Islet of Langerhans (tissue), 1 donor: ENCODE measurements around the gene CHST15.

- RRBS, result 4% methylated on average over 15 of the region's 44 CpGs
Measured at GRCh38 chr10:123972391-123973072, 80.9 kb upstream of the CPXM2 start.

GRCh38 chr10:124084168-124084607 is 9.2 kb downstream of the CHST15 start:
- RRBS, result no CpG with 5 or more reads among the region's 7 CpGs

DNA sequence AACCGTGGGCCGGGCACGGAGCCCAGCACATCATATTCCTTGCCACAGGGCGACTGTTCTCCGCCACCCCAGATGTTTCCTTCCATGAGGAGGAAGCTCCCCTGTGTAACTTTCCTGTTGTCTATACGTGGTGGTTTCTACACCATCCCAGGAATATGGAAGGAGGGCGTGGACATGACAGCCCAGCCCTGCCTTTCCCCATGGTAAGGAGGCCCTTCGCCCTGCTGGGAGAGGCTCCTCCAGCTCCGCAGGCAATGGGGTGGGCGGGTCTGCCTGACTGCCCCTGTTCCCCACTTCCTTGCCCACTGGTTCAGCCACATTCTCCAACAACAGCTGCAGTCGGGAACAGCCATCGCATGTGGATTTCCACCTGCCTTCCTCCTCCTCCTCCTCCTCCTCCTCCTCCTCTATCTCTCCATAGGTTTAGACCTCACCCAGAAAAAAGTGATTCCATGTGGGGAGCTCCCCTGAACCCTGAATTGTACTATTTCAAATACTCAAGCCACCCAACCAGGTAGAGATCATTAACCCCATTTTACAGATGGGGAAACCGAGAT is 7.0 kb downstream of the CHST15 start:
- RRBS, result no CpG with 5 or more reads among the region's 13 CpGs

DNA sequence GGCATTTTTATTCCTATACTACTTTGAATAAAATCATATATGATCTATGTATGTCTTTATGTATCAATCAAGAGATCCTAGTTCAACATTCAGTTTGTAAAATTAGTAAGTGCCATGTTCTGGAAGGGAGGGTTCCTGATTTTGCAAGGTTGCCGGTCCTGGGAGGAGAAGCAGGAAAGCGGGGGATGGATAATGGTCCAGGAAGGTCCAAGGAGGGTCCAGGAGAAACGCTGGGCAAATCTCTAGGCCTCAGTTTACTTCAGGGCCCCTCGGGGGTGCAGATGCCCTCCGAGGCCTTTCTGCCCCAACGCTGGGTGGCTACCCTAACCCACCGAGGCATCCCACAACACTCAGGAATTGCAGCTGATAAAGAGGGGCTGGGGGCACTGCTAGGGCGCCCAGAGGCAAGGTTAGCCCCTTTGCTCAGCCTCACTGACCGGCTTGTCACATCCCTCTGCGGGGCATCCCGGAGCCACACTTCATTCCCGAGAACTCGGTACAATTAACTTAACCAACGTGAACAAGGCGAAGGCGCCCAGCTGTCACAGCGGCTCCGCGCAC is 2.1 kb downstream of the CHST15 start:
- RRBS, result no CpG with 5 or more reads among the region's 19 CpGs

DNA sequence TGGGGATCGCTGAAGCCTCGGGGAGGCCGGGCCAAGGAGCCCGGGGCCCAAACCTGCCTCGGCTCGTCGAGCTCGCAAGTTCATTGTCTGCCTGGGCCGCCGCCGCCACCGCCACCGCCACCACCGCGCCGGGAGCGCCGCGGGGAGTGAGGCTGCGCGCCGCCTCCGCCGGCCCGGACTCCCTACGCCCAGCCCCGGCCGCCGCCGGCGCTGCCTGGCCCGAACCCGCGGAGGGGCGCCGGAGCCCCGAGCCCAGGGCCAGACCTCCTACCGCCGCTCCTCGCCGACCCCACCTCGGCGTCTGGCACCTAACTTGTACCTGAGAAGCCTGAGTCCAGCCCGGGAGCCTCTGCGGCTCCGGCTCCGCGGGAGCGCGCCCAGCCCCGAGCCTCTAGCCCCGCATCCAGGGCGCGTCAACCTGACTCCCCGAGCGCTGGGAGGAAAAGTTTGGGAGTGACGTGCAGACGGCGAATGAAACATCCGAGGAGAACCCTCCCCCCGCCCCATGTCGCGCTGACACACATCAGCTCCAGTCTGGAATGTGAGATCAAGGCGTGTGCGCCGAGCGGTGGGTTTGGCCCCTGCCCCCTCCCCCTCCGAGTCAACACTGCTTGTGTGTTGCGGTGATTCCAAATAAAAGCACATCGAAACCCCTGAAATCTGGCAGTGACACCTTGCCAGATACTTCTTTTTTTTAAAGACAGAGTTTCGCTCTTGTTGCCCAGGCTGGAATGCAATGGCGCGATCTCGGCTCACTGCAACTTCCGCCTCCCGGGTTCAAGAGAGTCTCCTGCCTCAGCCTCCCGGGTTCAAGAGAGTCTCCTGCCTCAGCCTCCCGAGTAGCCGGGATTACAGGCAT is at the start of gene CHST15:
CHST15 (minus strand) TSS at position 449 of the 859 bp plus-strand sequence.
- RRBS, result 4% methylated on average over 21 of the region's 79 CpGs

- RRBS, result no CpG with 5 or more reads among the region's 14 CpGs
Measured at GRCh38 chr10:124119699-124120361, 26.4 kb upstream of the CHST15 start.

- RRBS, result no CpG with 5 or more reads among the region's 25 CpGs
Measured at GRCh38 chr10:124354744-124355576, 63.8 kb downstream of the OAT start.

- RRBS, result no CpG with 5 or more reads among the region's 13 CpGs
Measured at GRCh38 chr10:124470536-124471435, 9.2 kb downstream of the LHPP start.

DNA sequence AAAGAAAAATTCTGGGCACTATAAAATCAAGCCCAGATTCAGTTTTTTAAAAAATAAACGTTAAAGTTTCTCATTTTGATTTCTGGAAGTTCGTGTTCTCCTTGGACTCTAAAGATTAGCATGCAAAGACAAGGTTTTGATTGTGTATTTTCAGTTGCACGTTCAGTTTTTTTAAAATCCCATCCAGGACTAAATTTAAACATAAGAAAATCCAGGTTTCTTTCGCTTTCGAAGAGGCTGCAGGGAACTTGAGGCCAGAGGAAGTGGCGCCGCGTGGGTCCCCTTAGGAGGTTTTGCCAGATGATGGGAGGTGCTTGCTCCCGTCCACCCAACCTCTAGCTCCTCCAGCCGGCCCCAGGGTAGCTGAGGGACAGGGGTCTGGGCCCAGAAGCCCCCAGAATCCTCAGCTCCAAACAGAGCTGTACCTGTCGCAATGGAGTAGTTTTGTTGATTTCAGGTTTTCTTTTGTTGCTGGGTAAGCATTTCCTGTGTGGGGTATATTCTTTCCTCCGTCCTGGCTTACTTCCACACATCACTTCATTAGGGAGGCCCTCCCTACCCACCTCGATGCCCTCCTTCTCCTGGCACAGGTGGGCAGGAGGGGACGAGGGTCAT is 32.4 kb downstream of the LHPP start:
- RRBS, result no CpG with 5 or more reads among the region's 14 CpGs

DNA sequence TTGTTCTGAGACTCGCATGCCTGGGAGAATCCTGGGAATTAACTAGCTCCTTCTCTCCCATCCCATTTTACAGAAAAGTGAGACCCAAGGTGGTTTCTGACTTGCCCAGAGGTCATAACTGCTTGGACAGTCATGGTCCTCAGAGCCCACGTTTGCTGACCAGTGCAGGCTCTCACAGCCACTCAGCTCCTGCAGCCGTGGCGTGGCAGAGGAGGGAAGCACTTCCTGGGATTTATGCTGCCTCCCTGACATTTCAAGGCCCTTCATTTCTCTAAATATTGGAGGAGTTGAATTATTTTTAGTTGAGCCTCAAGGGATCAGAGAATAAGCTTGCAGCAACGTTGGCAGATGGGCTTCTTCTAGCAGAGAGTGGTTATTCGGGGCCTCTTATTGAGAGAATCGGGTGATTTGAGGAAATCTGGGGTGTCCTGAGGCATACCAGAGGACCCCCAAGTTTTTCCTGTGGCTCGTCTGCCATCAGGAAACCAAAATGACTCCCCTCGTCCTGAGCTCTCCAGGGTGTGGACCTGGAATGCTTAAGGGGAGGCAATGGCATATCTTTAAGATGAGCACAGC is 77.1 kb downstream of the LHPP start:
- RRBS, result no CpG with 5 or more reads among the region's 9 CpGs

DNA sequence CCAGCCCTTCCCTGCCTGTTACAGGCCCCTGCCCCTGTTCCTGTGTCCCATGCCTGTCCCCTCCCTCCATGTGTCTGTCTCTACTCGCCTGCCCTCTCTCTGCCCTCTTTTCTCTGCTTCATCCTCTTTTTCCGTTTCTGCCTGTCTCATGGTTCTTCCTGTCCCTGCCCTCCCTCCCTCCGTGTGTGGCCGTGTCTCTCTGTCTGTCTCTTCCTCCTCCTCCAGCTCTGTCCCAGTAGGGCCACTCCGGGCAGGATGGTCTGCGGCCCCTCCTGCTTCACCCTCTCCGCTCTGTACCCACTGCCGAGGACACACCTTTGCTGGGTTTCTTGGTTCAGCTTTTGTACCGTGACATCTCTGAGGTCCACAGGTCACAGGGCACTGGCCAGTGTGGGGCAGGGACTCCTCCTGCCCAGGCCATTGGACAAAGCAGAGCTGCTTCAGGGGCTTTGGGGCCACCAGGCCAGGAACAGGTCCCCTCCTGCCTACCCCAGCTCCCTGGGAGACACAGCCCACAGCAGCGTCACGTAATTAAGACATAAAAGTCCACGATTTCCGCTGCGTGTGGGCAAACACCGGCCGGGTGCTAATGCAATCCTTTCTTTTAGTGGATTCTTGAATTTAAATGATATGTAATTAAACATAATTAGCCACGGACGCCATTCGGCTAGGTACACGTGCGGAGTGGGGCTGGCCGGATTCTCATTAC is 137.2 kb downstream of the FAM53B start:
- RRBS, result no CpG with 5 or more reads among the region's 22 CpGs

DNA sequence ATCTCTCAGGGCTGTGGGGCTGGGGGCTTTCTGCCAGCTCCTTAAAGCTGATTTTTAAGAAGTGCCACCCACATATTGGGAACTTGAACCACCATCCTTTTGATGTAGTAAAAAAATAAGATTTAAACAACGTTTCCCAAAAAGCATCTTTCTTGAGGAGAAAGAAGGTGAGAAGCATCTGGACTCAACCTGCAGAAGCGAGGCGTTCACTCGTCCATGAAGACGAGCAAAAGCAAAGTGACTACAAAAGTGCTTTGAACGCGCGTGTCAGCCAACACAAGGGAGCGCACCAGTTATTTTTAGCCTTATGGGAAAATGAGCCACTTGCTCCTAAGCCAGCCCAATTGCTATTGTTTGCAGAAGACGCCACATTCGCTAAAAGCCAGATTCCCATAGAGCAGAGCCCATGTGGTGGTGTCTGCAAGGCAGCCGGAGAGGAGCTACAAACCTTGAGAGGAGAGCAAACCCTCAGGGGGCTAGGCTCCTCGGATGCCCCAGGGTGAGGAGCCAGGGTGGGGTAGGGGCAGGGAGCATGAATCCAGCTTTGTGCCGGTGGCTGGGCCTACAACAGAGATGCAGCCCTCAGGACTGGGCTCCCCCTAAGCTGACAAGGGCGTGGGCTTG is 122.5 kb downstream of the FAM53B start:
- RRBS, result no CpG with 5 or more reads among the region's 15 CpGs

DNA sequence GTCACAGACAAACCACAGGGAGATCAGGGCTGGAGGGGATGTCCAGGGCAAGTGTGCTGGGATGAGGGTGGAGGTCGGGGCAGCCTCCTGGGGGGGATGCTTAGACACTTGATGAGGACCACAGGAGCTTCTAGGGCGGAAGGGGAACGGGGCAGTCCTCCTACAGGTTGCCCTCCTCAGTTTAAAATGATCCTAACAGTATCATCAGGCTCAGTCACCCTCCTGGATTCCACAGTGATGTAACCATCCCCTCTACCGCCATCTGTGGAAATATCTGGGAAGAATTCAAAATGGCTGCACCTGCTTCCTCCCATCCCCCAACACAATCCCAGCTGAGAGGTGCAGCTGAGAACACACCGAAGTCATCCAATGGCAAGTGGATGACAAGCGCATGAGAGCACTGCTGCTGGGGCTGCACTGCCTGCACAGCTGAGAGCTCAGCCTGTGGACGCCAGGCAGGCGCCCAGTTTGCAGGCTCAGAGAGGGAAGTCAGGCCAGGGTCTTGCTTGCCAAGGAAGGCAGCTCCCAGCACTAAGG is 46.5 kb downstream of the FAM53B start:
- RRBS, result no CpG with 5 or more reads among the region's 8 CpGs

GRCh38 chr10:124705031-124705863 is 38.9 kb downstream of the FAM53B start:
- RRBS, result no CpG with 5 or more reads among the region's 16 CpGs

DNA sequence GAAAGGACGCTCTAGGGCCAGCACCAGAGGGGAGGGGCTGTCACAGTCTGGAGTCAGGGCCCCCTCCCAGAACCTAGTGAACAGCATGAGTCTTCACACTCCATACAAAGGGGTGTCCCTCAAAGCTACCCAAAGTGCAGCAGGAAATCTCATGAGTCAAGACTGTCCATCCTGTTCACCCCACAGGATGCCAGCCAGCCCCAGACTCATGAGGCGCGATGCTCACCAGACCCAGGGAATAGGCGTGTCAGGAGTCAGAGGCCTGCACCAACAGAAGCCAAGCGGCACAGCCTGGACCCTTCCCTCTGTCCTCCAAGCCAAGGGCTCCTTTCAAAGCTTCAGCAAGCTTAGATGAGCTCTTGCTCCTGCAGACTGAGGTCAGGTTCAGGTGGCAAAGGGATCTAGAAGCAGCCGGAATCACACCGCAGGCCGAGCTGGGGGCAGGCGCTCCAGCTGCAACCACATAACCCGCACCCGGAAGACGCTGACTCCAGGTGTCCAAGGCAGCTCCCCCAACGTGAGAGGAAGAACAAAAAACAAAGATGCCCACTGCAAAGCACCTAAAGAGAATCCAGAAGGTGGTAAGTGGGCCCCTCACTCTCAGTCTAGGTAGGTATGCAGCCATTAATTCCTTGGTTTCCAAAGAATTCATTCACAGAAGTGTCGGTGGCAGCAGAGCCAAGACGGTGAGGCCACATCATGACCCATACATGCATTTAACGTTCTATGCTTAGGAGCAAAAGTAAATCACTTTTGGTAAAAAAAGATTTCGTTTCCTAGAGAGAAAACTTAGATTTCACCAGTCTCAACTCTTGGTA is 9.4 kb downstream of the FAM53B start:
- RRBS, result 98% methylated on average over 6 of the region's 17 CpGs

- RRBS, result 5% methylated on average over 10 of the region's 12 CpGs
Measured at GRCh38 chr10:124743029-124743149, 1.3 kb downstream of the FAM53B start.

- RRBS, result no CpG with 5 or more reads among the region's 9 CpGs
Measured at GRCh38 chr10:125038501-125039046, 10.7 kb upstream of the CTBP2 start.

GRCh38 chr10:125116424-125117375 is 88.8 kb upstream of the CTBP2 start:
- RRBS, result no CpG with 5 or more reads among the region's 24 CpGs

DNA sequence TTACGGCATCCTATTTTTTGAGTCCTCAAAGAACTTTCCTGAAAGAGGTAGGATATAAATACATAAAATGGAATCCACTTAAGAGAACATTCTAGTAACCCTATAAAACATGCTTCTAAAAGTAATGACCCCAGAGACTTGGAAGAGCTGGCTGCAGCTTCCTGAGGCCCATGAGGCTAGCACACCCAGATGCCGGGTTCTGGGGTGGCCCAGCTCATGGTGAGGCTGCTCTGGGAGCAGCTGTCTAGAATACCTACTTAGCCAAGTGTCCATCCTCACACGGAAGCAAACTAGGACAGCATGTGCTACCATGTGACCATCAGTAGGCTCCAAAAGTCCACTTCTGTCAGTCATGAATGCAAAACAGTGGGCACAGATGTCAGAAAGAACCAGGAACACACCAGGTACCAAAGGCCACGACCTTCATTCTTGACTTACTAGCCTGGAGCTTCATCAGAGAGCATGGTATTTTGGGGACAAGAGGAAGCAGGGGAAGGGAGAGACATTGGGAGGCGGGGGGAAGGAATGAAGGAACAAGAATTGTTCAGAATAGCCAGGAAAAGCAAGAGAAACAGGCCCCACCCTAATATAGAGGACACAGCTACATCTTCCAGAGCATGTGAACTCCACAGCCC is 100.2 kb upstream of the CTBP2 start:
- RRBS, result no CpG with 5 or more reads among the region's 5 CpGs

- RRBS, result no CpG with 5 or more reads among the region's 15 CpGs
Measured at GRCh38 chr10:125147936-125149004, 120.4 kb upstream of the CTBP2 start.